ENCODE measurements around the genes LRRFIP2 and VILL.

- PRO-cap, result no peak
Measured at GRCh38 chr3:36432967-36433404, 52.7 kb downstream of the STAC start.

- PRO-cap, result no peak
Measured at GRCh38 chr3:36965383-36965954, 20.6 kb upstream of the TRANK1 start.

DNA sequence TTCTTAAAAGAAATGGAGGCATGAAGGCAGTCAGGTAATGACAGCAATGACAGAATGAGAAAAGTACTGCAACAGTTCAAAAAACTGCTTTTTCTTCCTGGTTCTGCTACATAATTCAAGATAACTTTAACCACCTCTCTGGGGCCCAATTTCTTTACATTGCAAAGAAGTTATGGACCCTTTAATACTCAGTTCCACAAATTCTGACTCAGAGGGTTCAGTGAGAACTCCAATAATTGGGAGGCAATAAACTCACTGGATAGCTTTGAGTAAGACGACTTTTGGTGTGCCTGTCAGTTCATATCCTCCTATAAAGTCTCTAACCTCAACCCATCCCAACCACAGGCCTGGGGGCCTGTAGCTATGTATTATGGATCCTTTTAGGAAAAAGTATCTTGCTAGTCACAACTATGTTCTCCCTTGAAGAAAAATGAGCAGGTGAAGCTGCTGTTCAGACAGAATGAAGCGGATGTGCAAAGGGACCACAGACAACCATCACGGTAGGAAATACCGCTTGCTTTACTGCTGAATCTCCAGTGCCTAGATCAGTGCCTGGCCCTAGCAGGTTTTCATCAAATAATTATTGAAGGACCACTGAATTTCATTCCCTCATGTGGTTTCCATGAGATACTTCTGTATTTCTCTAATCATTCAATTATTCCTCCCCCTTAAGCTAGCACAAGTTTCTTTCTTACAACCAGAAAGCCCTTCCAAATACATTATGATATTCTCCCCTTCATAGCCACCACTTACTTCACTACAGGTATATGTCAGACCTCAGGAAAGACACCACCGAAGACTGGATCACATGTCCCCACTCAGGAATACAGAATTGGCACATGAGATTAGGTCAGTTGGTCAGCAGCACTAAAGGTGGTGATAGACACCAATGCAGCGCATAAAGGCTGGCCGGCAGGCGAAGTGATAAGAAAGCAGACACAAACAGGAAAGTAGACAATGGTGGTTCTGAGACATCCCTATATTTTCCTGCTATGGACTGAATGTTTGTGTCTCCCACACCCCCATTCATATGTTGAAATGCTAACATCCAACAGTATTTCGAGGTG lies 10.2 kb downstream of the EPM2AIP1 start:
- PRO-cap, result no peak

- PRO-cap, result no peak
Measured at GRCh38 chr3:37048054-37049006, 55.0 kb downstream of the MLH1 start.

DNA sequence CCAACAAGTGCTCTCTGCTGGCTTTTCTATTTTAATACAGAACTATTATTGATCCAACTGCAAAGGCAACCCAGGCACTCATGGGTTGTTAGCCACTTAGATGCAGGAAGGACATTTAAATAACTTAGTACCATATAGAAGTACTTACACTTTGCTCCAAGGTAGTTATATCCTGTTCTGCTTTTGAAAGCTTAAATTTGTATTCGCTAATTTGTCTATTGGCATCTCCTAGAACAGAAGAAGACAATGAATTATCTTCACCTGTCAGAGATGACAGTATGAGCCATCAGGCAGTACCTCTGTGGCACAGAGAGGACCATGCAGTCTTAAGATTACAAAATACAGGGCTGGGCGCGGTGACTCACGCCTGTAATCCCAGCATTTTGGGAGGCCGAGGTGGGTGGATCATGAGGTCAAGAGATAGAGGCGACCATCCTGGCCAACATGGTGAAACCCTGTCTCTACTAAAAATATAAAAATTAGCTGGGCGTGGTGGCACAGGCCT lies 61.7 kb downstream of the MLH1 start:
- PRO-cap, result no peak

- PRO-cap, result no peak
Measured at GRCh38 chr3:37060784-37061170, 67.5 kb downstream of the MLH1 start.

GRCh38 chr3:37083595-37083832 lies 90.2 kb downstream of the MLH1 start:
- PRO-cap, result no peak

GRCh38 chr3:37131107-37131791 lies 43.1 kb downstream of the LRRFIP2 start:
- PRO-cap, result bidirectional peak, plus-strand start at chr3:37131544, minus-strand start at chr3:37131414

- PRO-cap, result no peak
Measured at GRCh38 chr3:37174349-37175232, at the start of gene LRRFIP2. TSS of gene LRRFIP2 (minus strand) at chr3:37174582.

DNA sequence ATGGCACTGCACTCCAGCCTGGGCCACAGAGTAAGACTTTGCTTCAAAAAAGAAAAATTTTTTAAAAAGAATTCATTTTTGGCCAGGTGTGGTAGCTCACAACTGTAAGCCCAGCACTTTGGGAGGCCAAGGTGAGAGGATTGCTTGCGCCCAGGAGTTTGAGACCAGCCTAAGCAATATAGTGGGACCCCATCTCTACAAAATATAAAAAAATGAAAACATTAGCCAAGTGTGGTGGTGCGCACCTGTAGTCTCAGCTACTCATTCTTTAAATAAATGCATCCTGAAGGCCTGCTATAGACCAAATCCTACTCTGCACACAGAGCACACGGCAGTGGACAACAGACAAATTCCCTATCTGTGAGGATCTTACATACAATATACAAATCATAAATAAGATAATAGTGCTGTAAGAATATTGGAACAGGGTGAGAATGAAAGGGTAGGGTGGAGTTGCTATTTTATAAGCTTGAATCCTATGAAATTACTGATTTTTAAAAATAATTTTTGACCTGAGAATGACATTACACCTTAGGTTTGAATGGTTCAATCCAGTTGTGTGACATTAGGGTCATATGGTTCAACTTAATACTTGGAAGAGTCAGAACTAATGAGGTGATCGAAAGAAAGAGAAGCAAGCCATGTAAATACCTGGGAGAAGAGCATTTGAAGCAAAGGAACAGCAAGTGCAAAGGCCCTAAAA lies 6.7 kb upstream of the LRRFIP2 start:
- PRO-cap, result no peak

- PRO-cap, result no peak
Measured at GRCh38 chr3:37181603-37182136, 7.3 kb upstream of the LRRFIP2 start.

DNA sequence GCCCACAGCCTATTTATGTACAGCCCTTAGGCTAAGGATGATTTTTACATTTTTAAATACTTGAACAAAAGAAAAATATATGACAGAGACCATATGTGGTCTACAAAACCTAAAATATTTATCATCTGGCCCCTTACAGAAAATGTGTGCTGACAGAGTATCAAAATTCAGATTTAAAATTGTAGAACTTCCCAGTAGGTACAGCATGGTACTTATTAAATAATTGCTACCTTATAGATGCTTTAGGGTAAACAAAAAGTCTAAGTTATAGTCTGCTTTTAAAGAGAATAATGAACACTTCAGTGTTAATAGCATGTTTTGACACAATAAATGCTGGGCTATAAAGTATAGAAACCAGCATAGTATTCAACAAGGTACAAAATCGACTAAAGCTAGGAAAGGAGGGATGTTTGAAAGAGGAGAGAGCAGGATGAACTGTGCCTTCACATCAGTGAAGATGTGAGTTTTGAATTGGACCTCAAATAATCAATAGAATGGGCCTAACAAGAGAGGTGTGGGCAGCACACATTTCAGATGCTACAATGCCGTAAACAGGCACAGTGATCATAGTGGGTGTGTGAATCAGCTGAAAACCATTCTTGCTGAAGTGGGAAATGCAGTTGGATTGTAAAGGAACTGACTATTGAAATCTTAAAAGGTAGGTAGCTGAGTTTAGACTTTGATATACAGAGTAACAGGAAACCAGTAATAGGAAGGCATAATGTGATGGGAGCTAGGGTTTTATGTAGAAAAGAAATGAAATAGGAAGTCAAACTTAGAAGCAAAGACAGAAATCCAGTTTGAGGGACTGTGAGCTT lies 59.7 kb downstream of the GOLGA4 start:
- PRO-cap, result no peak

GRCh38 chr3:37595202-37595783 lies 143.4 kb downstream of the ITGA9 start:
- PRO-cap, result no peak

GRCh38 chr3:37765457-37766152 lies 96.1 kb upstream of the CTDSPL start:
- PRO-cap, result no peak

DNA sequence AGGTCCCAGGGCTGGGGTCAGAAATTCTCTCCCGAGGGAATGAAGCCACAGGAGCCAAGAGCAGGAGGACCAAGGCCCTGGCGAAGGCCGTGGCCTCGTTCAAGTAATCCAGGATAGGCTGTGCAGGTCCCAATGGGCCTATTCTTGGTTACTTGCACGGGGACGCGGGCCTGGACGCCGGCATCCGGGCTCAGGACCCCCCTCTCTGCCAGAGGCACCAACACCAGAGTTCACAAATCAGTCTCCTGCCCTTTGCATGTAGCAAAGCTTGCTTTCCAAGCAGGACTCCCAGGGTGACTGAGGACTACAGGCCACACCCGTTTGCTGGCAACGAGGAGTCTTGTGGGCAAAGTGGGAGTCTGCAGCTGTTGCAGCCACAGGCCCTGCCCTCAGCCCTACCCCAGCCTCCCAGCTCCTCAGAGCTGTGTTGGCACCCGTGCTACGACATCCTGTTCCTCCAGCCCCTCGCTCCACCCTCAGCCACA lies 21.2 kb upstream of the VILL start:
- PRO-cap, result no peak

DNA sequence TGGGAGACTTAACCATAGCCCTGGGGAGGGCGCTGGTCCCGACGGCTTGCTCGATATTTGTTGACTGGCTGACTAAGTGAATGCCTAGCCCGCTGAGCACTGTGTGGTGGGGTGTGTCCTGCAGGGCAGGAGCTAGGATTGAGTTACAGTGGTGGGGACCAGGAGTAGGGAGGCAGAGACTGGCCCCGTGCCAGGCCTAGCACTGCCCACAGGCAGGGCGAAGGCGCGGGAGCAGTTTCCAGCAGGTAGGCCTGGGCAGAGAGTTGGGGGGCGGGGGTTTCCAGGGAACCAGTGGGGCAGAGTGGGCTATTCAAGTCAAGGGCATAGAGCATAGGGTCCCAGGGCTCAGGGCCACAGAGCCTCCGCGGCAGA lies at the start of gene VILL:
VILL (plus strand) TSS at position 202 of the 372 bp plus-strand sequence.
- PRO-cap, result bidirectional peak, plus-strand start at position 215 of the sequence, minus-strand start at position 55 of the sequence

- PRO-cap, result bidirectional peak, plus-strand start at chr3:37993009, minus-strand start at chr3:37992760
Measured at GRCh38 chr3:37992596-37993193, 2.1 kb downstream of the VILL start.

GRCh38 chr3:37993763-37994841 lies 3.5 kb downstream of the VILL start:
- PRO-cap, result bidirectional peak, plus-strand start at chr3:37994145, minus-strand start at chr3:37994086; bidirectional peak, plus-strand start at chr3:37994526, minus-strand start at chr3:37994441; unidirectional peak, minus-strand start at chr3:37994531

GRCh38 chr3:38027981-38028703 lies 1.3 kb downstream of the PLCD1 start:
- PRO-cap, result no peak

DNA sequence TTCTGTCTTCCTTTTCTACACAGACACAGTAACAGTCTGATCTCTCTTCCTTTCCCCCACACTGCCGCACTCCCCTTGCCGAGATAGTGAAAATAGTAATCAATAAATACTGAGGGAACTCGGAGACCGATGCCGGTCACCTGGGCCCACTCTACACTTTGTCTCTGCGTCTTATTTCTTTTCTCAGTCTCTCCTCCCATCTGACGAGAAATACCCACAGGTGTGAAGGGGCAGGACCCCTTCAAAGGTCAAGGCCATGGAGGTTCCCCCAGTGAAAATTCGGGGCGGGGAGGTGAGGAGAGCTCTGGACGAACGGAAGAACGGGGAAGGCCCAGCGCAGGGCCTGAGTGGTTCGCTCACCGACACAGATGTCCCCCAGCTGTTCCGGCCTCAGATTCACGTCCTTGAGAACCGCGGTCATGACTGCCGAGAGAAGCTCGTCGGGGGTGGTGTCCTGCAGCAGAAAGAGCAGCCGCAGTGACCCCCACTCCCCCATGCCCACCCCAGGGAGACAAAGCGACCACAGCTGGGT lies 629 bp downstream of the ACAA1 start:
- PRO-cap, result unidirectional peak, plus-strand start at position 407 of the sequence